HEK293 (cell line): ENCODE measurements around the genes RAB19 and TMEM178B.

- PRO-cap: no peak
- RRBS, 2 experiments: no CpG with 5 or more reads among the region's 7 CpGs
Observed at GRCh38 chr7:140013795-140014242, 48.9 kb downstream of the PARP12 start.

GRCh38 chr7:140033279-140034270 lies 29.2 kb downstream of the PARP12 start:
- PRO-cap: no peak
- RRBS, 2 experiments: no CpG with 5 or more reads among the region's 15 CpGs

GRCh38 chr7:140059149-140060023 lies 3.4 kb downstream of the PARP12 start:
- PRO-cap: no peak
- RRBS, 2 experiments: no CpG with 5 or more reads among the region's 11 CpGs

DNA sequence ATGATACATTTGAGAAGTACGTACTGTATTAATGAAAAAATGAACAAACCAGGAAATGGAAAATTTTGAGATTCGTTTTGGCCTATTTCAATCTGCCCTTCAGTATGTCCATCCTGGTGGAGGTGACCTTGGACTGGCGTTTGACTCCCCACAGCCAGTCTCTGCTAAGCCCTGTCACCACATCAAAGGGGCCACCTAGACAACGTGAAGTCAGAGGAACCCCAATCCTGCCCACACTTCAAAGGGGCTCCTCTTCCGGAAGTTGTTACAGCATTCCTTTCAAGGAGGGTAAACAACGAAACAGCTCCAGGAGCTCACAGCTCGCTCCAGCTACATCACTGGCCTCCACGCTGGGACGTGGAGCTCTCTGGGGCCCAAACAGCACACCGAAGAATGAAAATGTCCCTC lies 52.7 kb upstream of the KDM7A start:
- PRO-cap: no peak
- RRBS, 2 experiments: no CpG with 5 or more reads among the region's 10 CpGs

DNA sequence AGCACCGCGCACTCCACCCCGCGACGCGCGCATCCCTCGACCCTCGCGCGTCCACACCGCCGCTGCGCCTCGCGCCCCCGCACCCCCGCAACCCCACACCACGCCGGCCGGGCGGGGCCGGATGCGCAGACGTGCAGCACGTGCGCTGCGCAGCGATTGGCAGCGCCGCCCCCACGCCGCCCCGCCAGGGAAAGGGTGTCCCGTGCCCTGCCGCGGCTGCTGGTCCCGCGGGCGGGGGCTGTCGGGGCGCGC lies 53.7 kb upstream of the KDM7A start:
- PRO-cap: bidirectional peak, plus-strand start at position 191 of the sequence, minus-strand start at position 123 of the sequence
- RRBS, 2 experiments: no CpG with 5 or more reads among the region's 43 CpGs

GRCh38 chr7:140403711-140404831 lies at the start of gene RAB19:
Gene RAB19, plus strand, starts transcription at chr7:140404058.
- PRO-cap: no peak
- RRBS, 2 experiments: 9 to 72% methylated on average over 5 of the region's 27 CpGs

- PRO-cap: no peak
- RRBS, 2 experiments: no CpG with 5 or more reads among the region's 6 CpGs
Observed at GRCh38 chr7:140567477-140568068, 73.0 kb downstream of the DENND2A start.

DNA sequence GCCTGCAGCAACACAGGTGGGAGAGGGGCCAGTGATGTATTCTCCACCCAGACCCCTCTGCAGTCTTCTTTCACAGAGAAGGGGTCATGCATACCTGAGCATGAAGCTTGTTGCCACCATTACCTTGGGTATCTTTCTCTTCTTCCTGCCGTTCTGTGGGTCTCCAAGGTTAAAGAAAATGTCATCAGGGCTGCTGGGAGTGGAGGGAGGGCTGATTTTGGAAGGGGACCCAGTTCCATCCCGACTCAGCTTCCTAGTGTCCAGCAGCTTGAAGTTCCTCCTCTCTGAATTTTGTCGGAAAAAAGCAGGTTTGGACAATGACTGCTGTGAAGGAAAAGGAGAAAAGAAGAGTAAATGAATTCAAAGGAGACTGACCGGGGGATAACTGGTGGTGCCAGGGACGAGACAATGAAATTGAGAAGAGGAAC lies 66.9 kb downstream of the DENND2A start:
- PRO-cap: no peak
- RRBS, 2 experiments: no CpG with 5 or more reads among the region's 5 CpGs

DNA sequence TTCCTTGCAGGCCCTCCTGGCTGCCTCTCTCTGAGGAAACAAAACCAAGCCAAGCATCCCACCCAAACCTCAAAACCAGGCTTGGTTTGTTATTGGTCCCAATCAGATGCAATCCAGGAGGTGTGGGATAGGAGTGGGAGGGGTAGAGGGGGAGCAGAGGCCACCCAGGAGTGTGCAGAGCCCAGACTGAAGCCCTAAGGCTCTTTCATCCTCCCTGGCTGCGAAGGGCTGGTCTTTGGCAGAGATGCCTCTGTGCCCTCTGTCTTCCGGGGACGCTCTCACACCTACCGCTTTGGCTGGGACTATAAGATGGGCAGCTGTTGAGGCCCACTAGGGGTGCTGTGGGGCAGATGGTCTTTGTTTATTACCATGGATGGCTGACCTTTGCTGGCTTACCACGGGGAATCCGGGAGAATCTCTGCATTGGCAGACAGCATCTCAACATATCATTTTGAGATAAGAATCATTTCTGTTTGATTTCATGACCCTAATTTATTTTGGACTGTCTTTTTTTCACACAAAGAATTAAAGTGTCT lies 6.4 kb upstream of the DENND2A start:
- PRO-cap: no peak
- RRBS, 2 experiments: no CpG with 5 or more reads among the region's 6 CpGs

DNA sequence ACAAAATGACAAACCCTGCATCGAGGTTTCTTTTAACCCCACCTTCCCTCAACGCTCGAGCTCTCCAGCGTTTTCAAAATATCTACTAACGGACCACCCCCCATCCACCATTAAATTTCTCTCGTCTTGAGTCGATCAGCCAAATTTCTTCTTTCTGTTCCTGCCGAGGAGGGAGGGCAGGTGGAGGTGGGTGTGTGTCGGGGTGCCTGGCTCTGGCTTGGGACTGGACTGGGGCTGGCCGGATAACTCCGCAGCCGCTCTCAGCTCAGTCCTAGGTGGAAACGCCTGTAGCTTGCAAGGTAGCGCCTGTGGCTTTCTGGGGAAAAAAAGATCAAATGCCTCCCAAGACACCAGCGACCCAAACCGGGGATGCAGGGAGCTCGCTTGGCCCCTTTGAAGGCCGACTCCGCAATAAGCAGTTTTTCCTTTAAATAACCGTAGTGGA lies 2.0 kb upstream of the TMEM178B start:
- PRO-cap: no peak
- RRBS, 2 experiments: no CpG with 5 or more reads among the region's 20 CpGs

- PRO-cap: bidirectional peak, plus-strand start at chr7:141074241, minus-strand start at chr7:141073900; bidirectional peak, plus-strand start at chr7:141074301, minus-strand start at chr7:141074340; bidirectional peak, plus-strand start at chr7:141074542, minus-strand start at chr7:141074547; bidirectional peak, plus-strand start at chr7:141074683, minus-strand start at chr7:141074599; bidirectional peak, plus-strand start at chr7:141074783, minus-strand start at chr7:141074793; unidirectional peak, minus-strand start at chr7:141074930
- RRBS, 2 experiments: 2% methylated on average over 64 to 68 of the region's 111 CpGs
Observed at GRCh38 chr7:141073800-141075035, at the start of gene TMEM178B. Gene TMEM178B, plus strand, starts transcription at chr7:141074064.

DNA sequence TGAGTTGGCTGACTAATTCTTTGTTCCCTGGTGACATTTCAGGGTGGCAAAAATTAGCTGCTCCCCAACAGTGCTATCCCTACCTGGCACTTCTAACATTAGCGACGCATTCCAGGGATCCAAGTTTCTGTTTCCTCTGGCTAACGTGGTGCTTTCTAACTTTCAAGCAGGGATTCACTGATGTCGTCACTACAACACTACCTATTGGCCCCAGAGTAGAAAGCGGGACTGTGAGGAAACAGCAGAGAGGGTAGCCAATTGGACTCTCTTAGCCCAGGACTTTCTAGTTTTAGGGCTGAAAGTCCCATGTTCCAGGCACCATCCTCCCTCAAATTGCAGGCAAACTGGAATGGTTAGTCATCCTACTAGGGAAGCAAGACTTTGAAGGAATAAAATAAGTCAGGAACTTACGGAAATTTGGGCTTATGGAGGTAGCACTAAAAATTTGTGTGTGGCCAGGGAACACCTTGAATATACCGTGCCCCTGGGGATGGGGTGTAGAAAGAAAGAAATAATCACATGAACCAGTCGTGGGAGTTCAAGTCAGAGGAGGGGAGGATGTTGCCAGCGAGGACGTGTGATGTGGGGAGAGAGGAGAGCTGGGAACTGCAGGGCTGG lies 89.2 kb upstream of the AGK start:
- PRO-cap: no peak
- RRBS, 2 experiments: no CpG with 5 or more reads among the region's 10 CpGs

DNA sequence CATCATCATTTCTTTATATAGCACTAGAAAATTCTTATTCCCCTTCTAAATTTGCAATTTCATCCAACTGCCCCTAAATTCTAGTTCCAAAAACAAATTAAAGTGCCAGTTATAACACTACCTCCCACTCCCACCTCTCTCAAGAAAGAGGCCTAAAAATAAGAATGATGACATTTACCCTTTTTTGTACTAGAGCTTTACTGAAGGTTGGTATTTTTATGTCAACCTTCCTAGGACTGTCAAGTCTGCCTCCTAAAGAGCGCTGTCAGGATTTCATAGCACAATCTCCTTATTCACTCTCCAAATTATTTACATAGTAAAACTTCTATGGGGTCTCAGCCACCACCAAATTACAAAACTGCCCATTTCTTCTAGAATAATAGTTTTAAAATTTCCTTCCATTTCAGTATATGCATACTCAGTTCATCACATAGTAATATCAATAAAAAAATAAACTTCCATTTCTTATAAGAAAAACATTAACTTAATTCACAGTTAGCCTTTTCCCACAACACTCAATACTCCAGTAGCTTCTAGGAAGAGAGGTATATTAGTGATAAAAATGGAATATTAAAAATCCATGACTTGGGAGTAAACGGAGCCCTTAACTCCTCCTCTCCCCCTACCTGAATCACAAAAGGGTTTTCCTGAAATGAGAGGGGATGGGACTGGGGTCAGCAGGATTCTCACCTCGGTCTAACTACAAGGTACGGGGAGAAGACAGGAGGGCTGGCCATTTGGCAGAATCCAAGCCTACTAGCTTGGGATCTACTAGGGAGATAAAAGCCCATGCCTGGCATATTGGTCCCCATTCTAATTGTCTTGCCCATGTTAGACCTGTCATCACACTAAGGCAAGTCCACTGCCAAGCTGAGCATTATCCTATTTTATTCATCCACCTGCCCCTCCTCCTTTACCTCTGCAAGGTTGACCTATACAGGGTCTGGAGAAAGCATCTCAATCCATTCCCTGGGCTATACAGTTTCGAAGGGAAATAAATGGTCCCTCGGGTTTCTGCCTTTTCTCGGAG lies 43.9 kb downstream of the DENND11 start:
- PRO-cap: no peak
- RRBS, 2 experiments: no CpG with 5 or more reads among the region's 7 CpGs

DNA sequence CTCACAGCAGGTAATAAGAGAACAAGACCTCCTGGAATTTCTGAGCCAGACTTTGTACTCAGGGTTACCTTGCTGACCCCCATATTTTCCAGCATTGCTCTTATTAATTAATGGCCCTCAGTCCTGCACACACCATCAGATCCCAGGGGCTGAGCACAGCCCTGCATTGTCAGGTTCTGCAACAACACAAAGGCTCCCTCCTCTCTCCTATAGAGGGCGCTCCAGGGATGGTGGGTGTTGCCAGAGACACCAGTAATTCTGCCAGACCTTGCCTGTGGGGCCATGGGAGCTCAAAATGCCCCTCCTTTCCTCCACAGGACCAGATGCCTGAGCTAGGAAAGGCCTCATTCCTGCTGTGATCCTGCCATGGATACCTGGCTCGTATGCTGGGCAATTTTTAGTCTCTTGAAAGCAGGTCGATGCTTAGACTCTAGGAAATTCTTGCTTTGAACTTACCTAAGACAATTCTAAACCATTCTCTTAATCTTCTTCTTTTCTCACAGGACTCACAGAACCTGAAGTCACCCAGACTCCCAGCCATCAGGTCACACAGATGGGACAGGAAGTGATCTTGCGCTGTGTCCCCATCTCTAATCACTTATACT lies 42.9 kb upstream of the PRSS58 start:
- PRO-cap: no peak
- RRBS, 2 experiments: no CpG with 5 or more reads among the region's 4 CpGs

- PRO-cap: no peak
- RRBS, 2 experiments: no CpG with 5 or more reads among the region's 9 CpGs
Observed at GRCh38 chr7:142327693-142328401, 70.0 kb upstream of the PRSS58 start.

DNA sequence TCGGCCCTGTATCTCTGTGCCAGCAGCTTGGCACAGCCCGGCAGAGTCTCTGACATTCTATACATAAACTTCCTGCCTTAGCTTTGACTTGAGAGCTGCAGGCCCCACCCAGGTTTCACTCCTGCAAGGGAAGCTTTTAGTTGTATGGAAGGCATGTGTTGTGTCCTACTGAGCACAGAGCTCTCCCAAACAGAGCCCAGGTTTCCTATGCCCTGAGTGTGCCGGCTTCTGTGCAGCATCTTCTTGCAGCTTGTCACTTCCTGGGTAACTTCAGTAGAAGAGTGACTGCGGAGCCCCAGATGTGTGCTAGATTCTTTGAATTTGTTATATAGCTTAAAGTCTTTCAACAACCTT lies 205.7 kb upstream of the PRSS58 start:
- PRO-cap: no peak
- RRBS, 2 experiments: no CpG with 5 or more reads among the region's 4 CpGs

GRCh38 chr7:142709813-142710341 lies 39.4 kb upstream of the PRSS1 start:
- PRO-cap: no peak
- RRBS, 2 experiments: no CpG with 5 or more reads among the region's 7 CpGs

- PRO-cap: no peak
- RRBS, 2 experiments: no CpG with 5 or more reads among the region's 8 CpGs
Observed at GRCh38 chr7:142733174-142733624, 16.1 kb upstream of the PRSS1 start.

DNA sequence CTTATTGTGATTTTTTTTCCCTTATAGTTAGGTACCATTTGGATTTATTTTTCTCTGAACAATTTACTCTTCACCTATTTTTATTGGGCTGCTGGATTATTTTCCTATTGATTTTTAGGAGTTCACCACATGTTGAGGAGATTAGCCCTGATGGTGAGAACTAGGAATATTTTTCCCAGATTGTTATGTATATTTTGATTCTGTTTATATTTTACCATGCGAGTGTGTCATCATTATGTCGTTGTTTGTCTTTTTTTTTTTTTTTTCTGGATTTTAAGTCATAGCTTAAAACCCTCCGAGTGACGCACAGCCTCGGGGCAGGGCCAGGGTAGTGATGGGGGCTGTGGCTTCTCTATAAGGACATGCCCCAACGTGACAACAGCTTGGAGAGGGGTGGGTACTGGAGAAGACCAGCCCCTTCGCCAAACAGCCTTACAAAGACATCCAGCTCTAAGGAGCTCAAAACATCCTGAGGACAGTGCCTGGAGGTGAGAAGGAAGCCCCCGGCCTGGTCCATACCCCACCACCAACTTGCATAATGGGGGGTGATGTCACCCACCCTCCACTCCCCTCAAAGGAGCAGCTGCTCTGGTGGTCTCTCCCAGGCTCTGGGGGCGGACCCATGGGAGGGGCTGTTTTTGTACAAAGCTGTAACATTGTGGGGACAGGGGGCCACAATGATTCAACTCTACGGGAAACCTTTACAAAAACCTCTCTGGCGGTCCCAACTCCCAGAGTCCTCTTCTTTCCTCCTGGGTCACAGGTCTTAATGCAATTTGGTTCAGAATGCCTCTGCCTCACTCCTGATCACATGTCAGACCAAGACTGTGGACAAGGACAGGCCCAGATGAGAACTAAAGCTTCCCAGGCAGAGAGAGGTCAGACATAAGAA lies 15.0 kb downstream of the PRSS2 start:
- PRO-cap: no peak
- RRBS, 2 experiments: no CpG with 5 or more reads among the region's 11 CpGs

- PRO-cap: no peak
- RRBS, 2 experiments: no CpG with 5 or more reads among the region's 8 CpGs
Observed at GRCh38 chr7:142812239-142813156, 41.7 kb downstream of the PRSS2 start.